ENCODE data around the gene TMEM201.

GRCh38 chr1:9295727-9296539 is 3.2 kb downstream of the SPSB1 start:
- RAMPAGE, long total RNA = no peak
- RRBS = no CpG with 5 or more reads among the region's 19 CpGs
PRO-cap:
- standard = no peak
- CoPRO, capped RNA only, 2 experiments = no peak in any of the 2 experiments
- CoPRO, capped and uncapped RNA, 2 experiments = no peak in any of the 2 experiments
- CoPRO, uncapped RNA only, 2 experiments = no peak in any of the 2 experiments
CAGE:
- cytosol, long polyA plus RNA = no peak
- long polyA plus RNA = no peak
- nucleolus, long total RNA = no peak
- nucleus, long polyA plus RNA = no peak

DNA sequence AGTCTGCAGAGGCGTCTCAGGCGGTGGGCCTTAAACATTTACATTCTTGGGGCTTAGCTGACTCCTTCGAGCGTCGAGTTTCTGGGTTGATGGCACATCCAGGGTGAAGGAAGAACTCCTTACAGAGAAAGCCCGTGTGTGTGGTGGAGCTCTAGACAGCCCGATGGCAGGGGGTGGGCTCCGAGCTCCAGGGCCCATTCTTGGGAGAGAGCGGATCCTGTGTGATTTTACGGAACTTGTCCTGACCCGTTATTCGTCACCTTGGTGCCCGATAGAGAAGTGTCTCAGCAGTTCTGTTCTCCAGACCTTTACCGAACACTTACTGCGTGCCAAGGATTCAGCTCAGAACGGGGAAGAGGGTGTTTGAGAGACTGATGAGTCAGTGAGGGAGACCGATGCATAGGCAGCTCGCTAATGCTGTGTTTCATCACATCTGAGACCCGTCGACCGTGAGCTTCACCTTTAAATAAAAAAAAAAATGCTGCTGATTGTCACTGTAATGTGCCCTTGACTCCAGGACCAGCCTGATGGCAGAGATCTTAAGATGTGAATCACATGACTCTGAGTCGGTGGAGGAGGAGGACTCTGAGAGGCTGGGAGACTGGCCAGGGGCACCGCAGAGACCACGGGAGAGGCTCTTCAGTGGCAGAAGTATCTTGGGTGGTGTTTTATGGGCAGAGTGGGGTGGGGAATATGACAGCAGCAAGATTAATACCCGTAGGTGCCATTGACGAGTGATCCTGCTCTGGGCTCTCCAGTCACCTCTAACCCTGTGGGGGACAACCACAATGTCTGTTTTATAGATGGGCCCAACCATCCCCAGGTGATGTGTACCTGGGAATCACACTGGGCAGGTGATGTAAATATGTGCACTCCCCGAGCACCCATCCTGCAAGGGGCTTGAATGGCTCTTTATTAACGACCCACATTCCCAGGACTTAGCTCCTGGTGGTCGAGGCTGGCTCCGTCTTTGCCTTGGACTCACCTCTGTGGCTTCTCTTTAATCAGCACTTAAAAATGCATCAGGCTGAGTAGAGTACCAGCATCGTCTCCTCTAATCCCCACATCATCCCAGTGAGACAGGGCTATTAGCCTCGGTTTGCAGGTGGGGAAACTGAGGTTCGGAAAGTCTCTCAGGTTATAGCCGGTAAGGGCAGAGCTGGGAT is 28.9 kb downstream of the SPSB1 start:
- RAMPAGE, long total RNA = no peak
- RRBS = no CpG with 5 or more reads among the region's 34 CpGs
PRO-cap:
- standard = no peak
- CoPRO, capped RNA only, 2 experiments = no peak in any of the 2 experiments
- CoPRO, capped and uncapped RNA, 2 experiments = no peak in any of the 2 experiments
- CoPRO, uncapped RNA only, 2 experiments = no peak in any of the 2 experiments
CAGE:
- cytosol, long polyA plus RNA = no peak
- long polyA plus RNA = no peak
- nucleolus, long total RNA = no peak
- nucleus, long polyA plus RNA = no peak

DNA sequence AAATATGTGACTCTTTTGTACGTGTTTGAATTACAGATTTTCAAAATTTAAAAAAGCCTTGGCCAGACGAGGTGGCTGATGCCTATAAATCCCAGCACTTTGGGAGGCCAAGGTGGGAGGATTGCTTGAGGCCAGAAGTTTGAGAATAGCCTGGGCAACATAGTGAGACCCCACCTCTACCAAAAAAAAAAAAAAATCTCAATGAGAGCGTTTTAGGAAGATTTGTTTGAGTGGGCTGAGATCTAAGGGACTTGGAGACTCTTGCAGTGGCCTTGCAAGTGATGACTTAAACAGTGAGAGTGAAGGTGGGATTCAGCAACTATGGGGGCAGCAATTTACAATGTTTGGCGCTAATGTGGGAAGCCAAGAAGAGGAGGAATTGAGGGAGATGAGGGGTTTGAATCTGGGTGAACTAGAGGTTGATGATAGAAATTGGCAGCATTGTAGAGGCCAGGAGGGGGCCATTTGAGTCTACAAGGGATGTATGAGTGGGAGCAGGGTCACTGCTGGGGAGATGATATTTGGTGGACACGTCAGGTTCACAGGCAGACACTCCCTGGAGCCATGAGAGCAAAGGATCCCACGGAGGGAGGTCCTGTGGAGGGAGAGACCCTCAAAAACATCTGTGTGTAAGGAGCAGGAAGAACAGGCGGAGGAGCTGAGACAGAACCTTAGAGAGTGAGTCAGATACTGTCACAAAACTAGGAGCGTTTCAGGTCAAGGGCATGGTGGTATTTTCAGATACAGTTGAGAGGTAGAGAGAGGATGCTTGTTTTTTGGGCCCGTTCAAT is 39.5 kb downstream of the SPSB1 start:
- RAMPAGE, long total RNA = no peak
- RRBS = no CpG with 5 or more reads among the region's 9 CpGs
PRO-cap:
- standard = no peak
- CoPRO, capped RNA only, 2 experiments = no peak in any of the 2 experiments
- CoPRO, capped and uncapped RNA, 2 experiments = no peak in any of the 2 experiments
- CoPRO, uncapped RNA only, 2 experiments = no peak in any of the 2 experiments
CAGE:
- cytosol, long polyA plus RNA = no peak
- long polyA plus RNA = no peak
- nucleolus, long total RNA = no peak
- nucleus, long polyA plus RNA = no peak

- RAMPAGE, long total RNA = no peak
- RRBS = no CpG with 5 or more reads among the region's 6 CpGs
PRO-cap:
- standard = no peak
- CoPRO, capped RNA only, 2 experiments = no peak in any of the 2 experiments
- CoPRO, capped and uncapped RNA, 2 experiments = no peak in any of the 2 experiments
- CoPRO, uncapped RNA only, 2 experiments = no peak in any of the 2 experiments
CAGE:
- cytosol, long polyA plus RNA = no peak
- long polyA plus RNA = no peak
- nucleolus, long total RNA = no peak
- nucleus, long polyA plus RNA = no peak
Measured at GRCh38 chr1:9437341-9437715, 101.9 kb upstream of the SLC25A33 start.

GRCh38 chr1:9501016-9501616 is 38.1 kb upstream of the SLC25A33 start:
- RAMPAGE, long total RNA = no peak
- RRBS = no CpG with 5 or more reads among the region's 13 CpGs
PRO-cap:
- standard = no peak
- CoPRO, capped RNA only, 2 experiments = no peak in any of the 2 experiments
- CoPRO, capped and uncapped RNA, 2 experiments = no peak in any of the 2 experiments
- CoPRO, uncapped RNA only, 2 experiments = no peak in any of the 2 experiments
CAGE:
- cytosol, long polyA plus RNA = no peak
- long polyA plus RNA = no peak
- nucleolus, long total RNA = no peak
- nucleus, long polyA plus RNA = no peak

GRCh38 chr1:9551143-9551765 is 12.0 kb downstream of the SLC25A33 start:
- RAMPAGE, long total RNA = no peak
- RRBS = no CpG with 5 or more reads among the region's 7 CpGs
PRO-cap:
- standard = no peak
- CoPRO, capped RNA only, 2 experiments = no peak in any of the 2 experiments
- CoPRO, capped and uncapped RNA, 2 experiments = no peak in any of the 2 experiments
- CoPRO, uncapped RNA only, 2 experiments = peak in 1 of 2 experiments; most common plus-strand start chr1:9551401 (in 1)
CAGE:
- cytosol, long polyA plus RNA = no peak
- long polyA plus RNA = no peak
- nucleolus, long total RNA = no peak
- nucleus, long polyA plus RNA = no peak

- RAMPAGE, long total RNA = no peak
- RRBS = 2% methylated on average over 63 of the region's 145 CpGs
PRO-cap:
- standard = bidirectional peak, plus-strand start at chr1:9588749, minus-strand start at chr1:9588542; unidirectional peak, plus-strand start at chr1:9588967; bidirectional peak, plus-strand start at chr1:9589207, minus-strand start at chr1:9589049
- CoPRO, capped RNA only, 2 experiments = peak in 2 of 2 experiments; most common plus-strand start chr1:9588749 (in 2); most common minus-strand start chr1:9588542 (in 2)
- CoPRO, capped and uncapped RNA, 2 experiments = peak in 2 of 2 experiments; most common plus-strand start chr1:9588749 (in 2); most common minus-strand start chr1:9588532 (in 1)
- CoPRO, uncapped RNA only, 2 experiments = peak in 2 of 2 experiments; most common plus-strand start chr1:9588327 (in 2)
CAGE:
- cytosol, long polyA plus RNA = no peak
- long polyA plus RNA = start-site peak on the plus strand at chr1:9588698-9588786, 31 and 60 reads in 2 replicates
- nucleolus, long total RNA = no peak
- nucleus, long polyA plus RNA = no peak
Measured at GRCh38 chr1:9588211-9589359, at the start of gene TMEM201. TMEM201 (plus strand) TSS chr1:9588911.

- RAMPAGE, long total RNA = no peak
- RRBS = 57% methylated on average over 7 of the region's 42 CpGs
PRO-cap:
- standard = no peak
- CoPRO, capped RNA only, 2 experiments = no peak in any of the 2 experiments
- CoPRO, capped and uncapped RNA, 2 experiments = no peak in any of the 2 experiments
- CoPRO, uncapped RNA only, 2 experiments = no peak in any of the 2 experiments
CAGE:
- cytosol, long polyA plus RNA = no peak
- long polyA plus RNA = no peak
- nucleolus, long total RNA = no peak
- nucleus, long polyA plus RNA = no peak
Measured at GRCh38 chr1:9629007-9630275, 22.1 kb upstream of the PIK3CD start.

DNA sequence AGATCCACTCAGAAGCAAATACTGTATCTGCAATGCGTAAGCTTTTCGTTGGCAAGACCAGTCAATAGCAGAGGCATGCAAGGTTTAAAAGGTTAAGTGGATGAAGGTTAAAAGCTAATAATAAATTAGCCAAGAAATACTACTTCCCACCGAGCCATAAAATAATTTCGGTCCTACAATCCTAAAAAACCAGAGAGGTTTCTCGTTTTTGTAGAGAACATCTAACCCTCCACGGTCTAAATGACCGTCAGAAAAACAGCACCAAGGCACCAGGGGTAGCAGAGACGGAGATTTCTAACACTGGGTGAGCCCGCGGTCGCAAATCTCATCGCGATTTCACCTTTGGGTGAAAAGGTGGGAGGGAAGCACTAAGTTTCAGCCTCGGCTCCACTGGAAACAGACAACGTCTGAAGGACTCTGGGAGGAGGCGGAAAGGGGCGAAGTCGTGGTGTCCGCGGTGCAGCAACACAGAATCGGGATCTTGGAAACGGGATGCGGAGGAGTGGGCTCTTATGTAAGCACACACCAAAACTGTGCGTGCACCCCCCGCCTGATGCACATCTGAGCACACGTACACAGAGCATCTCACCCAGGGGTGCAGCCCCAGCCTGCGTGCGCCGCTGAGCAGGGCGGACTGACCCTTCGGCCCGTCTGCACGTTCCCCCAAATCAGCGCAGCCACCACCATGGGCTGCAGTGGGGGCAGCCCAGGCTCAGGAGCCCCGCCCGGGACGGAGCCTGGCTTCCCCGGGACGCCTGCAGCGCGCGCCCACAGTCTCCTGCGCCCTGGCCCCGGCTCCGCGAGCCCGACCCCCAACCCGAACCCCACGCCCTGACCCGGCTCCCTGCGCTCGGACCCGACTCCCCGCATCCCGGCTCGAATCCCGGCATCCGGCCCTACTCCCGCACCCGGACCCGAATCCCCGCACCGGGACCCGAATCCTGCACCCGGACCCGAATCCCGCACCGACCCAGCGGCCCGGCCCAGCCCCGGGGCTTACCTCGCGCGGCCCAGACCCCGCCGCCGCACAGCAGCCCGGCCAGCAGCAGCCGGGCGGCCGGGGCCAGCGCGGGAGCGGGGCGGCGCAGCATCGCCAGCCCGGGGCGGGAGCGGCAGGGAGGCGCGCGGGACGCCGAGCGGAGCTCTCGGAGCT is 746 bp downstream of the CLSTN1 start:
- RAMPAGE, long total RNA = no peak
- RRBS = 2% methylated on average over 29 of the region's 97 CpGs
PRO-cap:
- standard = unidirectional peak, plus-strand start at position 399 of the sequence; unidirectional peak, plus-strand start at position 1,096 of the sequence
- CoPRO, capped RNA only, 2 experiments = no peak in any of the 2 experiments
- CoPRO, capped and uncapped RNA, 2 experiments = no peak in any of the 2 experiments
- CoPRO, uncapped RNA only, 2 experiments = no peak in any of the 2 experiments
CAGE:
- cytosol, long polyA plus RNA = no peak
- long polyA plus RNA = no peak
- nucleolus, long total RNA = no peak
- nucleus, long polyA plus RNA = no peak

GRCh38 chr1:9842677-9843382 is 19.1 kb upstream of the CLSTN1 start:
- RAMPAGE, long total RNA = no peak
- RRBS = 53% methylated on average over 4 of the region's 18 CpGs
PRO-cap:
- standard = no peak
- CoPRO, capped RNA only, 2 experiments = no peak in any of the 2 experiments
- CoPRO, capped and uncapped RNA, 2 experiments = no peak in any of the 2 experiments
- CoPRO, uncapped RNA only, 2 experiments = no peak in any of the 2 experiments
CAGE:
- cytosol, long polyA plus RNA = no peak
- long polyA plus RNA = no peak
- nucleolus, long total RNA = no peak
- nucleus, long polyA plus RNA = no peak

DNA sequence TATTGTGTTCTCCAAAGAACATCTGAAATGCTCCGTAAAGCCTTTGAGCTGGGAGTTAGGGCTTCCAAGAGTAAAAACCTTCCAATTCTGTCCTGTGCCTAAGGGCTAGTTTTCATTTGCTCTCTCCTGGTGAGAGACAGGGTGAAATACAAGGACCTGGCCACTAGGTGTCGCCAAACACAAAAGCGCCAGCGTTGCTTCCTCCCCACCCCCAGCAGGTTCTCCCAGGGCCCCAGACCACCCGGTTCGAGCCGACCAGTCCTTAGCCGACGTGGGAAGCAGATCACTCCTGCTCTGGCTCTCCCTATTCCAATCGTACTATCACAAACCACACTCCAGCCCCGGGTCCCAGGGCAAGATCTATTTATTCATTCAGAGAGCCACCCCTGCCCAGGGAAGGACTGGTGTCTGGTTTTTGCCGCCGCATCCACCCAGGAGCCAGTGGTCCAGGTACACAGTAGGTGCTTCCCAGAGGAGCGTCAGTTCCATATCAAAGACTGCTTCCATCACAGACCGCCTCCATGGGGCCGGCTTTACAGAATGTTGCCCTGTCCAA is 35.1 kb downstream of the CTNNBIP1 start:
- RAMPAGE, long total RNA = no peak
- RRBS = 30% methylated on average over 3 of the region's 16 CpGs
PRO-cap:
- standard = no peak
- CoPRO, capped RNA only, 2 experiments = no peak in any of the 2 experiments
- CoPRO, capped and uncapped RNA, 2 experiments = no peak in any of the 2 experiments
- CoPRO, uncapped RNA only, 2 experiments = no peak in any of the 2 experiments
CAGE:
- cytosol, long polyA plus RNA = no peak
- long polyA plus RNA = no peak
- nucleolus, long total RNA = no peak
- nucleus, long polyA plus RNA = no peak

GRCh38 chr1:10303205-10304166 is 93.1 kb downstream of the KIF1B start:
- RAMPAGE, long total RNA = no peak
- RRBS = no CpG with 5 or more reads among the region's 21 CpGs
PRO-cap:
- standard = no peak
- CoPRO, capped RNA only, 2 experiments = no peak in any of the 2 experiments
- CoPRO, capped and uncapped RNA, 2 experiments = no peak in any of the 2 experiments
- CoPRO, uncapped RNA only, 2 experiments = no peak in any of the 2 experiments
CAGE:
- cytosol, long polyA plus RNA = no peak
- long polyA plus RNA = no peak
- nucleolus, long total RNA = no peak
- nucleus, long polyA plus RNA = no peak

DNA sequence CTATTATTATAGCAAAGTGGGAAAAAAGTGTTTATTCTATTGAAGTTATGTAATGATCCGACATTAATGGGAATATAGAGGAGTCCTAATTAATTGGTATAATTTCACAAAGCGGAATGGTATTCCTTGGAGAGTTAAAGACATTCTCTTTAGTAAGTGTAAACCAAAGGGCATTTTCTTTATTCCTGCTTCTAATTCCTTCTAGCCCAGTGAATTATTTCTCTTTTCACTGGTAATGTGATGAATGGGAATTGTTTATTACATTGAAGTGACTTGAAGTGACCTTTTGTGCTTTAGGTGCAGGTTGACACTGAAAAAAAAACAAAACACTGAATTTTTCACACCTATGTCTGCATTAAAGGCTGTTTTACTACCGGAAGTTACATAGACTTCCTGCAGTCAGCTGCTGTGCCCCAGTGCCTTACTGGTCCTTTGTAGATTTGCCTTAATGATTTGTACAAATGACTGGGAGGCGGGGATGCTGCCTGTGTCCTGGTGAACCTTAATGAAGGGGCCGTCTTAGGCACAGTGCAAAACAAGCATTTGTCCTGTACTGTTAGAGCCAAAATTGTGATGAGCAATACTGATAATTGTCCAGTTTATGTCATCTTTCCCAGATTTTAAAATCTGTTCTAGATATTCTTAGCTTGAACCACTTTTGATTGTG is 91.0 kb upstream of the PGD start:
- RAMPAGE, long total RNA = no peak
- RRBS = no CpG with 5 or more reads among the region's 5 CpGs
PRO-cap:
- standard = no peak
- CoPRO, capped RNA only, 2 experiments = no peak in any of the 2 experiments
- CoPRO, capped and uncapped RNA, 2 experiments = no peak in any of the 2 experiments
- CoPRO, uncapped RNA only, 2 experiments = no peak in any of the 2 experiments
CAGE:
- cytosol, long polyA plus RNA = no peak
- long polyA plus RNA = no peak
- nucleolus, long total RNA = no peak
- nucleus, long polyA plus RNA = no peak

GRCh38 chr1:10494954-10495752 is 20.4 kb downstream of the PEX14 start:
- RAMPAGE, long total RNA = no peak
- RRBS = no CpG with 5 or more reads among the region's 20 CpGs
PRO-cap:
- standard = no peak
- CoPRO, capped RNA only, 2 experiments = no peak in any of the 2 experiments
- CoPRO, capped and uncapped RNA, 2 experiments = no peak in any of the 2 experiments
- CoPRO, uncapped RNA only, 2 experiments = no peak in any of the 2 experiments
CAGE:
- cytosol, long polyA plus RNA = no peak
- long polyA plus RNA = no peak
- nucleolus, long total RNA = no peak
- nucleus, long polyA plus RNA = no peak

DNA sequence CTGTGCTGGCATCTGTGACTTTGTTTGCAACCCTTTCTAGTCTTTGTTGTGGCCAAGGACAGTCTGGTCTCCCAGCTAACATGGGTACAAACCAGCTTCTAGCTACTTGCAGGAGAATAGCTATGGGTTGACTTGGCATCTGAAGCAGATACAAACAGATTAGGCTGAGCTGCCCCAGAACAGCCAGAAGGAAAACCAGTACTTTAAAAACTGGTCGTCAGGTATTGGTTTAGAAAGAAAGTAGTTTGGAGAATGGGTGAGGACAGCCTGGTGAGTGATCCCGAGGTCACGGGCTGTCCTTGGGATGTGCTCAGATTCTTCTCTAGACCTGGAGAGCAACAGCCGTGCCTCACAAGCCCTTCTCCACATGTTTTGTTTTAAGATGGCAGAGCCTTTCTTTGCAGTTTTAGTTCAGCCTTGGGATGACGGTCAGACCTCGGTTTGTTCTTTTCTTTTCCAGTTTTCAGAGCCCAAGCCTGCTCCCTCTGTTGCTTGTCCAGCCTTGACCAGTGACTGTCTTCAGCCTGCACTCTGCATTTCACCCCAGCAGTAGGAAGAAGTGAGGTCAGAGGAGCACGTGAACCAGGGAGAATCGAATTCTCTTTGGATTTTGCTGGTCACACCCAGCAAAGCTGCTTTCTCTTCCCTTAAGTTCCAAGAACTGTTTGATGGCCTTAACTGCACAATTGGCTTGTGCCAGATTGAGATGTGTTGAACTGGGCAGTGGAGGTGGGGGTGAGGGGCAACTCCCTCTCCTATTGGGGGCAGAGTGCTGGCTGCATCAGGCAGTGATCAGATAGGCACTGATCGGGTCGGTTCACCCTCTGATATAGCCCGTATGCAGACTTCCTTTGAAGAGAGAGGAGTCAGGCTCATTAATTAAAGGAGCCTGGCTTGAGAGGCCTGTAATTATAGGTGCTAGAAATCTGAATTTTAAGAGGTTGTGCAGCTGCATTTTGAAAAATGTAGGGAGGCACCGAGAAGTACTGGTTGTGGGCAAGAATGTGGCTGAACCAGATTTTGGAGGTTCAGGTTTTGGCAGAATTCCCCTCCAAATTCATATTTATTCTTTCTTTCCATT is 42.2 kb downstream of the PEX14 start:
- RAMPAGE, long total RNA = no peak
- RRBS = no CpG with 5 or more reads among the region's 12 CpGs
PRO-cap:
- standard = no peak
- CoPRO, capped RNA only, 2 experiments = no peak in any of the 2 experiments
- CoPRO, capped and uncapped RNA, 2 experiments = no peak in any of the 2 experiments
- CoPRO, uncapped RNA only, 2 experiments = no peak in any of the 2 experiments
CAGE:
- cytosol, long polyA plus RNA = no peak
- long polyA plus RNA = no peak
- nucleolus, long total RNA = no peak
- nucleus, long polyA plus RNA = no peak

GRCh38 chr1:10614849-10615810 is 140.4 kb downstream of the PEX14 start:
- RAMPAGE, long total RNA = no peak
- RRBS = no CpG with 5 or more reads among the region's 24 CpGs
PRO-cap:
- standard = no peak
- CoPRO, capped RNA only, 2 experiments = no peak in any of the 2 experiments
- CoPRO, capped and uncapped RNA, 2 experiments = no peak in any of the 2 experiments
- CoPRO, uncapped RNA only, 2 experiments = no peak in any of the 2 experiments
CAGE:
- cytosol, long polyA plus RNA = no peak
- long polyA plus RNA = no peak
- nucleolus, long total RNA = no peak
- nucleus, long polyA plus RNA = no peak